ENCODE measurements around a stretch of chr12.

DNA sequence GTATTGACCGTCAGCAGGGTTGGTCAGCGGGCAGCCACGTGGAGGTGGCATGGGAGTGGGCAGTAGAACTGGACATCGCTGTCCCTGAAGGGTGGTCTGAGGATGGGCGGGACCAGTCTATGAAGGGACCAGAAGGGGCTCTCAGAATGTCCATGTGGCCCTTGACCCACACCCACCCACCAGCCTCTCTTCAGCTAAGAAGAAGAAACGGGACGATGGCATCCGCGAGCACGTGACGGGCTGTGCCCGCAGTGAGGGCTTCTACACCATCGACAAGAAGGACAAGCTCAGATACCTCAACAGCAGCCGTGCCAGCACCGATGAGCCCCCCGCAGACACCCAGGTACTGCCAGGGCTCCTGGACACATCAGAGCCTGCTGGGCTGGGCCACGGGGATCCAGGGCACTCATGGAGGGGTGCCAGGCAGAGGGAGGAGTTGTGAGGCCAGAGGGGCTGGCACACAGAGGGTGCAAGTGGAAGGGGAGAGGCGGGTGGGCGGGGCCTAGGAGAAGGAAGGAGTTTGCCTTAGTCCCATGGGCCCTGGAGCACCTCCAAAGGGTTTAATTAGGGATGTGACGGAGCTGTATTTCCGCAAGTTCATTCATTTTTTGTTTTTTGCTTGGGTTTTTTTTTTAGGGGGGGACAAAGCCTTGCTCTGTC is 21.3 kb downstream of the SETD1B start:
- PRO-cap: no peak

DNA sequence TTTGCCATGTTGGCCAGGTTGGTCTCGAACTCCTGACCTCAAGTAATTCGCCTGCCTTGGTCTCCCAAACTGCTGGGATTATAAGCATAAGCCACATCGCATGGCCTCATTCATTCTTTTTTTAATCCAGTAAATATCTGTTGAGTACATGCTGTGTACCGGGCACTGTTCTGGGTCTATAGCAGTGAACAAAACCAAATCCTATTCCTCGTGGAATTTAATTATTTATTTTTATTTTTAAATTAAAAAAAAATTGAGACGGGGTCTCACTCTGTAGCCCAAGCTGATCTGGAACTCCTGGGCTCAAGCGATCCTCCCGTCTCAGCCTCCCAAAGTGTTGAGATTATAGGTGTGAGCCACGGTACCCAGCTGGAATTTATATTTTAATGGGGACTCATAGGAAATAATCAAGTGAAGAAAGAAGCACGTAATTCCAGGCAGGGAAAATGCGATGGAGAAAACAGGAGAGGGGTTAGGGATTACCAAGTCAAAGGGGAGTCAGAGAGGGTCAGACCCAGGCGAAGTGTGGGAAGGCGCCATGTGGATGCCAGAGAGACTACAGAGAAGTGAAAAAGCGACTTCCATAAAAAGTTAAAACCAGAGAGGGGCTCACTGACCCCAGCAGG is 22.1 kb downstream of the SETD1B start:
- PRO-cap: no peak

DNA sequence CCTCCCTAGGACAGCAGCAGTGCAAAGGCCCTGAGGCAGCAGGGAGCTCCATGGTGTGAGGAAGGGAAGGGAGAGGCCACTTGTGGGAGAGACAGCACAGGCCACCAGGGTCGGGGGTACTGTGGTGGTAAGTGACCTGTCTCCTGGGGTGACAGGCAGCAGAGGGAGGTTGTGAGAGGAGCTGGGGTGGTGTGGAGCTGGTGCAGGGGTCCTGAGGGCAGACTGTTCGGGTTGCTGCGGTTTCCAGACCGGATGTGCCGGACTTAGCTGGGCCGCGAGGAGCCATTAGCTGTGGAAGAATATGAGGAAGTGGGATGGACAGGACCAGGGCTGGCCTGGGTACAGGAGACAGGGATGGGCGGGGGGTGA is 22.6 kb downstream of the SETD1B start:
- PRO-cap: no peak

GRCh38 chr12:121830540-121831337 is 26.9 kb downstream of the SETD1B start:
- PRO-cap: no peak

DNA sequence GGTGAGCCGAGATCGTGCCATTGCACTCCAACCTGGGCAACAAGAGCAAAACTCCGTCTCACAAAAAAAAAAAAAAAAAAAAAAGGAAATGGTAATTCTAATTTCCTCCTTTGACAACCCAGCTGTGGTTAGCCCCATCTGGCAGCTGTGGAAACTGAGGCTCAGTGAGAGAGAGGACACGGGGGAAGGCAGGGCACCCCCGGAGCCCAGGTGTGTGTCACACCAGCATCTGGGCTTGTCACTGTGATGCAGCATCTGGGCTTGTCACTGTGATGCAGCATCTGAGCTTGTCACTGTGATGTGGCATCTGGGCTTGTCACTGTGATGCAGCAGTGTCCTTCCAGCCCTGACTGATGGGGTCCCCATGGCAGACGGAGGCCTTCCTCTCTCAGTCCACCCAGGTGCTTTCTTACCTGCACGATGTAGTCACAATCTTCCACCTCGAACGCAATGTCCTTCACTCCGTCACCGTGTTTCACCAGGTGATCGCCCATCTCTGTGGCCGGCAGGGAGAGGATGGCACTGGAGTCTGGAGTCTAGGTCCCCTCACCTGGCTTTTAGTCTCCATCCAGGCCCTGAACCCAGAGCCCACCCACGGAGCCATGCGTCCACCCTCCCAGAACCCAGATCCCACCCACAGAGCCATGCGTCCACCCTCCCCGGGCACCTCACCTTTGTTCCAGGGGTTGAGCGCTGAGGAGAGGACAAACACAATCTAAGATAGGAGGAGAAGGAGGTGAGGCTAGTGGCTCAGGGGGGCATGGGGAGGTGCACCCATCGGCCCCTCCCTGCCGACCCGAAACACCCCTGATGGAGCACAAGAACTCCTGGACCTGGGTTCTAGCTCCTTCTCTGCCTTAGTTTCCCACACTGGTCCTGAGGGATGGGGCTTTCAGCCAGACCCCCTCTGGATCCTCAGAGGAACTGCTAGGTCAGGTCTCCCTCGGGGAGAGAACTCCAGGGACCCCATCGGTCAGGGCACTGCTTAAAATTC is 2.5 kb downstream of the HPD start:
- PRO-cap: no peak

DNA sequence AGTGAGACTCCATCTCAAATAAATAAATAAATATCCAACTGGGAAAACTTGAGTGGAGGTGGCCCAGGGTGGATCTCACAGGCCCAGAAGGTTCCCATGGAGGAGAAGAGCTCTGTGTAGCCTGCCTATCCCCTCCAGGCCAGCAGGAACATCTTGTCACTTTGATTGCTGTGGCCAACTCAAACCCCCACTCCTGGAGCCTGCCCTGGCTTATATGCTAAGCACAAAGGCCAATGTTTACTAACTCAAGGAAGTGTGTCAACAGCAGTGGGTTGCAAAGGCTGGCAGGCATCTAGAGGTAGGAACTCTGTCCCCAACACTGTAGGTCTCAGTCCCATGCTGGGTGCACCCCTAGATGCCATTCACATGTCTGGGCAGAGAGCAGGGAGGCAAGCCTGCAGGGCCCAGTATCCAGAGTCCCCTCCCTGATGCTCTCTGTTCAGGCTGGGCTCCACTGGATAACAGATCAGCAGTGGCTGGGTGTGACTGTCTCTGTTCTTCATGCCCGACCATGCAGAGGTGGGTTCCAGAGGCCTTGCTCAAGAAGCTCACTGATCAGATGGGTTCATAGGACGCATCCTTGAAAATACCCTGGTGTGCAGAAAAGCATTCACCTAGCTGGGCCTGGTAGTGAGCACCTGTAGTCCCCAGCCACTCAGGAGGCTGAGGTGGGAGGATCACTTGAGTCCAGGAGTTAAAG is 1.6 kb upstream of the HPD start:
- PRO-cap: no peak

DNA sequence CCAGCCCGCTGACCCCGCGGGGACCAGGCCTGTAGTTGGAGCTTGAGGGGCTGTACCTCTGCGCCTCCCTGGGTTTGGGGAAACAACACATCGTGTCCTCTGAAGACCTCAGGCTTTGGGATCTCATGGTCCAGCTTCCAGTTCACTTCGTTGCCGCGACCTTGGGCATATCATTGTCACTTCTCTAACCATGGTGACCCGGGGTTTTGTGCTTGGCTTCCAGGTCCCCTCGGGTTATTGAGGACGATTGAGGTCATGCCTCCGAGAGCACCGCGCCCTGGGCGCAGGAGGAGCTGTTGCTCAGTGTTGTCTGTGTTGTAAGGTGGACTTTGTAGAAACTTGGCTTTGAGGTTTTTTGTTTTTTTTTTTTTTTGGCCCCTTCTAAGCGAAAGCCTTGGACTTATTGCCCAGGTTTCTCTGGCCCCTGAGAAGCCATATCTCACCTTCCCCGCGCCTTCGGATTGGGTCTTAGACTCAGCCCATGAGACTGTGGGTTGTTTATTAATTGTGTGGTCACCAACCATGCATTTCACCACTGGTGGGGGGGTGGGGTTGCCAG is 2.5 kb downstream of the BCL7A start:
- PRO-cap: no peak

DNA sequence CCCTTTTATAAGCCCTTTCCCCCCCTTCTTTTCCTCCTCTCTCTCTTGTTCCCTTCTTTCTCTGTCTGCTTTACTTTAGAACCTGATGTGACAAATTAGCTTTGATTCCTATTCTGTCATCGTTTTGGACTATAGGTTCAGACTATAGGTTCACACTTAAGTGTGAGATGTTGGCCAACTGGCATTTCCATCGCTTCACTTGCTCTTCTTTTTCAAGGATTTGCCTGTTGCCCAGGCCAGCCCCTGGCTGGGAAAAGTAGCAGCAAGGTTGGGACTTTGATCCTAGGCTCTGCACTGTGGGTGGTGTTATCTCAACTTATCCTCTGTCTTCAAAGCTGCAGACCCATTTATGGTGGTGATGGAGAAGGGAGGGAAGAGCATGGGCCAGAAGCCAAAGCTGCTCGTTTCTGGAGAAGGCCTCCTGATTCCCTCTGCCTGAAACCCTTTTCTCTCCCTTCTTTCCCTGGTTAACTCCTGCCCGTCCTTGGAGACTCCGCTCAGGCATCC is 27.3 kb downstream of the MLXIP start:
- PRO-cap: no peak

GRCh38 chr12:122126513-122127629 is 47.1 kb downstream of the IL31 start:
- PRO-cap: no peak

DNA sequence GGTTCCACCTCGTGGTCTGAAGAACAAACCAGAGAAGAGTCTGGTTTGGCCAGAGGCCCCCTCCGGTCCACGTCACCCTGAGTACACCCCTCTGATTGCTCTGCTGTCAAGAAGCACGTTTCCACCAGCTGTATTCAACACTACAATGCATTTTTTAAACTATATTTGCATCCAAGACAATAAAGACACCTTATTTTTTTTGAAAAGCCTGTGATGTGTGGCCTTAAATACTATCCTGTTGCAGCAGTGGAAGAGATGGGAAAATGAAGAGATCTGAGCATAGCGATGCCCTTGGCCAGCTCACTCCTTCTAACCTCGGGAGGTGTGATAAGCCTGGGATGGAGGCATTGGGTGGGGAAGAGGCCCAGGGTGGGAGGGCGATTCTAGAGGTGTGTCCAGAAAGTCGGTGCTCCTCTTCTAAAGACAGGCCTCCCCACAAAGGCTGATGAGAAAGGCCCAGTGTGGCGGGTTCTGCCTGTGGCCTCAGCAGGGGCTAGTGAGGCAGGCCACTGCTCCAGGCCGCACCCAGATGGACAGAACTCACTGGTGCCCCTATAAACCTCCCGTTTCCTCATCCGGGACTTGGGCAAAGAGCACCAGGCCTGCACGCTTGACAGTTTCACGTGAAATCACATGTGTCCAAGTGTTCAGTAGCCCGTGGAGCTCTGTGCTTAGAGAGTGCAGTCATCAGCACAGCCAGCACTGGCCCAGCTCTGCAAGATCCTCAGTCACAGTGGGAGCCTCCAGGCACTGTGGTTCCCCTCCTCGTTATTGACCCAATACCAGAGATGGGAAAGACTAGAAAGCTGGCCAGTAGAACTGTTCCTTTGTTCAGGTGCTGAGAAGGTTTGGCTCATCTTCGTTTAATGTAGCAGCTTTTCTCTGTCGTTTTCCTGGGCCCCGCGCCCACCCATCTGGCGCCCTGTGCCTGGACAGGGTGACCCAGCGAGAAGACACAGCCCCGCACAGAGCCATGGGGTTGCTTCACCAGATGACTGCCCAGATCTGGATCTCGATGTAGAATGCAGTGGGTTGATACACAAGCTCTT is 26.6 kb downstream of the IL31 start:
- PRO-cap: no peak

DNA sequence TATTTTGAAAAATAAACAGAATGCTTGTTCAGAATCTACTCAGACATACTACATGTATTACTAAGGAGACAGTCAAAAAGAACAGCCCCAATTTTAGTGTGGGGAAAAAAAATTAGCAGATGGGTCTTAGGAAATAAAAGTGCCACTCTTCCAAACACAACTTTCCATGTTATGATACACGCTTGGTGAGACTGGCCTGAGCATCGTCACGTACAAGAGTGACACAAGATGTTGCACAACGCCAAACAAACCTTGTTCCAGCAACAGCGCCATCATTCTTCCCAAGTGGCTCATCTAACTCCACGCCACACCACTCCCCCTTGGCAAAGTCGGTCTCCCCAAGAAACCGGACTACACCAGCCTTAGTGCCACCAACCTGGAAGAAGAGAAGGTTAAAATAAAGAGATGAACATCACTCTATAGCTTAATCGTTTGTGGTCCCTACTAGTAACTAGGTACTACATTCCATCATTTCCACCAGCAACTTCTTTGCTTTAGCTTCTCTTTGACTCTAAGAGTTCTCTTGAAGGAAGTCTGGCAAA is 58.7 kb downstream of the CLIP1 start:
- PRO-cap: no peak

DNA sequence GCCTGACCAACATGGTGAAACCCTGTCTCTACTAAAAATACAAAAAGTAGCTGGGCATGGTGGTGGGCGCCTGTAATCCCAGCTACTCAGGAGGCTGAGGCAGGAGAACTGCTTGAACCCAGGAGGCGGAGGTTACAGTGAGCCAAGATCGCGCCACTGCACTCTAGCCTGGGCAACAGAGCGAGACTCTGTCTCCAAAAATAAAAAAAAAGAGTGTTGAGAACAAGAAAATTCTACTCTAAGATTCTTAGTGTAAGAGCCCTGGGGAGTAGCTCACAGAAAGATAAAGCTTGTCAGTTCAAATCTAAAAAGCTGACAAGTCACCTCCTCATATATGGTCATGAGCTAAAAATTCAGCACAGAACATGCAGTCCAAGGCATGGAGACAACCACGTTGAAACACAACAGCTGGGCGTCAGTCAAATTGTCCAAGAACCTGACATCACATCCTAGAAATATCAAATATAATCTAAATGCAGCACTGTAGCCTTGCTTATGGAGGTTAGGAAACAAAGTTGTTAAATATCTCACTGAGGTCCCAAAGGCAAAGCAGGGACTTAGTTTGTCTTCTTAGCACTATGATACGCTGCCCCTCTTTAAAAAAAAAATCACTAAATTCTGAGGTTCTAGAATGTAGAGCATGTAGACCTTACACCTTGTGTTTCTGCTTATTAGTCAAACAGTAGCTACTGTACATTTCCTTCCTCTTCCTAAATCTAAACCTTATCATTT is 47.7 kb downstream of the CLIP1 start:
- PRO-cap: no peak

DNA sequence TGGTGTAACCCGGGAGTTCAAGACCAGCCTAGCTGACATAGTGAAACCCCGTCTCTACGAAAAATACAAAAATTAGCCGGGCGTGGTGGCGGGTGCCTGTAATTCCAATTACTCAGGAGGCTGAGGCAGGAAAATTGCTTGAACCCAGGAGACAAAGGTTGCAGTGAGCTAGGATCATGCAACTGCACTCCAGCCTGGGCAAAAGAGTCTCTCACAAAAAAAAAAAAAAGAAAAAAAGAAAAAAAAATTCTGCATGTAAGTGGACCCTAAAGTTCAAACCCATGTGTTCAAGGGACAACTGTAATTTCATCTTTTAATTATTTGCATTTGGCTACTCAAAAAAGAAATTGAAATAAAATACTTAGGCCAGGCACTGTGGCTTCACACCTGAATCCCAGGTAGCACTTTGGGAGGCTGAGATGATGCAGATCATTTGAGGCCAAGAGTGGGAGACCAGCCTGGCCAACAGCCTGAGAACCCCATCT is 2.2 kb upstream of the ZCCHC8 start:
- PRO-cap: no peak

DNA sequence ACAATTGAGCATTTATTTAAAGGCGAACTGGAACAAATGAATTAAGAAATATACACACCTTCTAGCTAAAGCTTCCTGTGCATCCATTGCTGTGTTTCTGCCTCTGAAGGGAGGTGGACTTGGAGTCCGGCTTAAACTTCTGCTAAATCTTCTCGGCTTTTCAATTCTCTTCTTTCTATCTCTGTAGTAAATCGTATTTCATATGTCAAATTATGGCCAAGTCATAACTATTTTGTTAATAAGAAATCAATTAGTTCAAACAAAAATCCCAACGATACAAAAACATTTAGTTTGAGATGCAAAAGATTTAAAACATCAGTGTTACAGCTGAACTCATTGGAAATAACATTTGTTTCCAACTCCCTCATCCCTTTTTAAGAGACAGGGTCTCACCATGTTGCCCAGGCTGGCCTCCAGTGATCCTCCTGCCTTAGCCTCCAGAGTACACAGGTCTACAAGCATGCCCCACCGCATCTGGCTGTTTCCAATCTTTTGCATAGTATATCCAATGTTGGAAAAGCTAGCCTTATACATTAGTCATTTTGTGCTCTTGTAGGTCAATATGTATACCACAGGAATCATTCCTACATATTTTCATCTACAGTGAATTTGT is 11.6 kb downstream of the RSRC2 start:
- PRO-cap: no peak

DNA sequence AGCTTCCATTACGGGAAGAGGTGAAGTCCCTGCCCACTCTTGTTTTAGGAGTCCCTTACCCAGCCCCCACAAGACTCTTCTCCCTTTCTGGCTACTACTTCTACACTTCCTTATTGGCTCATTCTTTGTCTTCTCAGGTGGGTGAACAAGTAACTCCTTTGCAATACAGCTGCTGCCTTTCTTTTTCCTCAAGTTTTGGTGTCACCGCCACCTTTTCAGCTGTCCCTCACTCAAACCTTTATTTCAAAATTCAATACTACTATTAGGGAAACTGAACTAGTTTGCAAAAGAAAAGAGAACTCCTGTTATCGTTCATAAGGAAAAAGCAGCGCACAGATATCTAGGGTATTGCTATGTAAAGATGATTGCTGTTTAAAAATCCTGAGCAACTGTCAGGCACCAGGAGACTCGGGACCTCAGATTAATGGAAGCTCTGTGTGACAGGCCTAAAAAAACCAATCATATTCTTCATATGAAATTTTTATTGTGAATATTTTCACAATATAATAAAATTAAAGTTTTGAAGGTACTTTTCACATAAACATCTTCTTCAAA is 6.0 kb downstream of the RSRC2 start:
- PRO-cap: no peak

- PRO-cap: no peak
Observed at GRCh38 chr12:122773539-122773975, 815 bp upstream of the CCDC62 start.

GRCh38 chr12:122849374-122850224 is 14.3 kb downstream of the HIP1R start:
- PRO-cap: no peak

DNA sequence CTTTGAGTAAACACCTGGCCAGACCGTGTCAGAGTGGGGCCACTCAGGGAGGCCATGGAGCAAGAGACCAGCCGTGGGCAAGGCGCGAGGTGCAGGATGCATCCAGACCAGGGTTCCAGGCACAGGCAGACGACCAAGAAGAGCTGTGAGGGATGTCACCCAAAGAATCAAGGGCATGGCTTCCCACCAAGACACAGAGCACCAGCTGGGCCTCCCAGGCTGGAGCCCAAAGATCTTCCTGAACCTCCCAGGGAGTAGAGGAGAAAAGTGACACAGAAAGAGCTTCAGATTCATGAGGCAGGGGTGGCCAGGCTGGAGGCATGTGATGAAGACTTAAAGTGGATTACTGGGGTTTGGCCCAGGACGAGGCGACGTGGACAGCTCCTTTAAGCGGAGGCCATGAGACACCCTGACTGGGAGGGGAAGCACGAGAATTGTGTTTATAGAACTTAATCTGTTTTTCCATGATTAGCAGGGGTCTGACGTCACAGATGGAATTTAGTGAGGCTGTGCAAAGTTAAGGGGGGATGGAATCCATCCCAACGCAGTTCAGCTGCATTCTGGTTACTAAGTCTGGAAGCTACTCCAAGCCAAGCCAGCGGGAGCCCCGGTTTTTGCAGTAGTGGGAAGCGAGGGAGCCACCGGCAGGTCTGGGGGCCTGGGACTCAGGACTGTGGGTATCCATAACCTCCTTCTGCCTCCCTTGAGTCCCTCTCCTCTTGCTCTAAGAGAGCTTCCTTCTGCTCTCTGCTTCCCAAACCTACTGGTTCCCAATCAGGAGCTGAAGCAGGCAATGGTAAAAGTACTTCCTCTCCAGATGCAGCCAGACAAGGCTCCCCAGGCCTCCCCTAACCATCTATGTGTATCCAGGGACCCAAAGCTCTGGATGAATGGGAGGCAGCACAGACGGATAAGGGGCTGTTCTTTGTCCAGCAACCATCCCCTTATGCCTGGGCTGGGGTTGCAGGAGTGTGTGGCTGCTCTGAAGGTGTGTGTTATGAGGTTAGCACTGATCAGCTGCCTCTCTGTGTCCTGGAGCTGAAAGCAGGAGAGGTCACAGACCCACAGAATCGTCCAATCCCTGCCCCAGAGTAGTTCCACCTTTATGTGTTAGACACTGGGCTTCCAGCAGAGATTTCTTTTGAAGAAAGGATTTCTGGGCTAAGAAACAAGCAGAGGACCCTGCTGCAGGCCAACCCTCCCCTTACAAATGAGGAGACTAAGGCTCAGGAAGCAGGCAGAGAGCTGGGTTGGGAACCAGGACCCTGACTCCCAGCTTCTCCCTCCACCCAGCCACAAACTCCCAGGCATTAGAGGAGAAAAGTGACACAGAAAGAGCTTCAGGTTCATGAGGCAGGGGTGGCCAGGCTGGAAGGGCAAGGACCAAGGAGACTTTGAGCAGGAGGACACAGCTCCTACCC is 62.0 kb downstream of the ARL6IP4 start:
- PRO-cap: no peak

DNA sequence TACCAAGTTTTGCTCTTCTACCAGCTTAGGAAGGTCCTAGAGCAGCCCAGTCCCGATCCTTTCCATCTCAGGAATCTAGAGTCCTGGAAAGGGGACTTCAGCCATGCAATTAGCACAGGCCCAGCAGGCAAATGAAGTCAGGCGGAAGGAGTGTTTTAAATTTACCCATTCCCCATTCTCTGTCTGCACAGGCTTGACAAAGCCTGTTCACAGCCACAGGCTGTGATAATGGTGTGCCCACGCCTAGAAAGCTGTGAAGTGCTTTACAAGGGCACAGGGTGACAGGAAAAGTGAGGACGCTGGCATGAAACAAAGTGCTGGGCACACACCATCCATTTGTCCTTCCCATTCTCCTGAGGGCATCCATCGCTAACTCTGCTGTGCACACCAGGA is 79.0 kb downstream of the PITPNM2 start:
- PRO-cap: no peak

GRCh38 chr12:123075460-123076464 is 75.1 kb downstream of the PITPNM2 start:
- PRO-cap: no peak

All from peritoneum (tissue), 1 donor.